Esophagus squamous epithelium (tissue), 4 donors: ENCODE results near the genes MAP9, GLRB and GASK1B.

GRCh38 chr4:152780496-152780980 is 784 bp downstream of the ARFIP1 start:
- PRO-cap, result unidirectional peak, minus-strand start at chr4:152780684
- RAMPAGE, long total RNA, 4 experiments, result no peak in any of the 4 experiments

DNA sequence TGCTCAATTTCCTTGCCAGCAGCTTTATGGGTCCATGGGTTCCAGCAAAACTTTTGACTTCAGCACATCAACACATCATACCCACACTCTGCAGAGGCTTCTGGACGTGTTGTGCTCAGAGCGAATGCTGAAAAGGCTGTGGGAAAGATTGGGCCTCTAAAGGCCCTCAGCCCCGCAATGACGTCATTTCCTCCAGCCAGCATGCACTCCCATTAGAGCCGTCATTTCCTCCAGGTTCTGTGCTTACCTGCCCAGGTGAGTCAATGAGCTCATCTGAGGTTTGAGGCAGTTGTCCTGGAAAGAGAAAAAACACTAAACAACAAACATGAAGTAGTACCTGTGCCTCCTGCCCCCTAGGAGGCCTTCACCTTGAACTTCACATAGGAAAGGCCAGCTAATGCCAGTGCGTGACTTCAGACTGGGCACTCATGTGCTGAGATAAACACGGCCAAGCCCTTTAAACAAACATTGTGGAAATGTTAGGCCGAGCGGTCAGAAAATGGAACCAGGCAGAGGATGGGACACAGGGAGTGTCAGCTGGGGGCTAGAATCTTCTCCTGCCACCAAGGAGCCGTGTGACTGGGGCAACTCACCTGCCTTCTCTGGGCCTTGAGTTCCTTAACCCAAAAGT is 55.9 kb downstream of the FHDC1 start:
- PRO-cap, result no peak
- RAMPAGE, long total RNA, 4 experiments, result no peak in any of the 4 experiments

GRCh38 chr4:153152793-153154034 is 51.0 kb upstream of the TRIM2 start:
- PRO-cap, result bidirectional peak, plus-strand start at chr4:153153471, minus-strand start at chr4:153153425
- RAMPAGE, long total RNA, 4 experiments, result no peak in any of the 4 experiments

DNA sequence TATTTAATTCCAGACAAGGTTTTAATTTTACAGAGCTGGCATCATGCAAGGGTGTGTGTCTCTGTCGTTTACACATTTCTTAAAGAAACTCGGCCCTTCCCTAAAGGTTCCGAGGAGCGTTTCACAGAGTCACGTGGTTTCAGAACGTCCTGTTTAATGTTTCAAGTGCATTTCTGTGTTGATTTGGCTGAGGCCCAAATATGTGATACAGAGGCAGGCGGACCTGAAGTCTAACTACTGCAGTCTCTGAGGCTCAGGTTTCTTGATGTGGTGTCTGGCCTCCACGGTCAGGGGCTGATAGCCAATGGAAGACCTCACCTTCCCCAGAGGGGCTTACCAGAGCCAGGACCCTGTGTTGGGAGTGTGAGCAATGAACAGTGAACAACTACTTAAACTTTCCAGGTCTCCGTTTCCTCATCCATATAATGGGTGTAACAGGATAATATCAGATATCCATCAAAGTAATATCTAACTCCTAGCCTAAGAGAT is 50.2 kb upstream of the TRIM2 start:
- PRO-cap, result no peak
- RAMPAGE, long total RNA, 4 experiments, result no peak in any of the 4 experiments

DNA sequence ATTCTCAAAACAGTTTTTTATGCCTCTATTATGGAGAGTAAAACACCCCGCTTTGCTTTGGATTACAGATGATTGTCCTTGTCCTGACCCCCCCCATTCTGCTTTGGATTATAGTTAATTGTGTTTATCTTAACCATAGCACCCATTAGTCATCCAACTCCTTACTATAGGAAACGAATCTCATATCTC is 14.6 kb downstream of the TRIM2 start:
- PRO-cap, result no peak
- RAMPAGE, long total RNA, 4 experiments, result no peak in any of the 4 experiments

GRCh38 chr4:153248720-153250043 is 44.9 kb downstream of the TRIM2 start:
- PRO-cap, result bidirectional peak, plus-strand start at chr4:153249319, minus-strand start at chr4:153249267
- RAMPAGE, long total RNA, 4 experiments, result no peak in any of the 4 experiments

DNA sequence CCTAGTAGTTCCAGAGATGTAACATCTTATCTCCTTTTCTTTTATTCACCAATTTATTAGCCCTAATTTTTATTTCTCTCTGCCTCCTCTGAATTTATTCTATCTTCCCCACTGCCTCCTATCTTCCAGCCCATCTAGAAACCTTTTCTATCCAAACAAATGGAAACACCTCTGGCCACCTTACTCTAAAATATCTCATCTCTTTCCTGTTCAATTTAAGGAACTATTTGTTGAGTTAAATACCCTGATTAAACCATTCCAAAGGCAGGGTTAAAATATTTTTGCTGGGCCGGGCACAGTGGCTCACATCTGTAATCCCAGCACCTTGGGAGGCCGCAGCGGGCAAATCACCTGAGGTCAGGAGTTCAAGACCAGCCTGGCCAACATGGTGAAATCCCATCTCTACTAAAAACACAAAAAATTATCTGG is 25.3 kb upstream of the MND1 start:
- PRO-cap, result no peak
- RAMPAGE, long total RNA, 4 experiments, result no peak in any of the 4 experiments

- PRO-cap, result no peak
- RAMPAGE, long total RNA, 4 experiments, result no peak in any of the 4 experiments
These were observed 20.5 kb downstream of the MND1 start for GRCh38 chr4:153364916-153365481.

GRCh38 chr4:153527479-153528253 is 61.5 kb downstream of the TMEM131L start:
- PRO-cap, result no peak
- RAMPAGE, long total RNA, 4 experiments, result no peak in any of the 4 experiments

DNA sequence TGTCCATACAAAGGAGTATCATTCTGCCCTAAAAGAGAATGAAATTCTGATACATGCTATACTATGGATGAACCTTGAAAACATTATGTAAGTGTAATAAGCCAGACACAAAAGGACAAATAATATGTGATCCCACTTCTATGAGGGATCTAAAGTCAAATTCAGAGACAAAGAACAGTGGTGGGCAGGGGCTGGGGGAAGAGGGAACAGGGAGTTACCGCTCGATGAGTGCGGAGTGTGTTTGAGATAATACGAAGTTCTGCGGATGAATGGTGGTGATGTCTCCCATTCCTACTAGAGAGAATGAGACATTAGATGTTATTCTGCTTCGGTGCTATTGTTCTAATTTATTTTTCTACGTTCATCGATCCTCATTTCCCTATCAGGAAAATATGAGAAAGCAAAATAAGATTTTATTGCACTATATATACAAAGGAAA is 46.0 kb upstream of the TLR2 start:
- PRO-cap, result no peak
- RAMPAGE, long total RNA, 4 experiments, result no peak in any of the 4 experiments

GRCh38 chr4:154416066-154417180 is 75.2 kb downstream of the DCHS2 start:
- PRO-cap, result no peak
- RAMPAGE, long total RNA, 4 experiments, result no peak in any of the 4 experiments

- PRO-cap, result no peak
- RAMPAGE, long total RNA, 4 experiments, result no peak in any of the 4 experiments
These were observed 1.8 kb downstream of the FGA start for GRCh38 chr4:154588718-154589245.

DNA sequence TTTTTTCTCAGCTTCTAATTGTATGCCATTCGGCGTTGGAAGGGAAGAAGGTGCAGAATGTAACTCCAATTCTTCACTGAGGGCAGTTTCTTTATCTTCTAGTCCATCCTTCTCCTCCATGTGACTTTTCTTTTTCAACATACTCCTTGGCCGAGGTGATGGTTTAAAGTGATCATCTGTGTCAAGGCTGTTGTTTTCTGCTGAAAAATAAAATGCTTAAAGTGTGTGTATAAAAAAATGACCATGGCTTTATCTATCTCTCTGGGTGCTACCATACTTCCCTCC is 8.2 kb downstream of the MAP9 start:
- PRO-cap, result no peak
- RAMPAGE, long total RNA, 4 experiments, result no peak in any of the 4 experiments

GRCh38 chr4:155376184-155377446 is at the start of gene MAP9:
TSS of gene MAP9 (minus strand) at chr4:155376965.
- PRO-cap, result unidirectional peak, minus-strand start at chr4:155376778; unidirectional peak, minus-strand start at chr4:155376965
- RAMPAGE, long total RNA, 4 experiments, result start-site peak on the minus strand in 3 of 4 experiments, at chr4:155376778-155376967 at its widest, 8 to 31 reads per replicate

DNA sequence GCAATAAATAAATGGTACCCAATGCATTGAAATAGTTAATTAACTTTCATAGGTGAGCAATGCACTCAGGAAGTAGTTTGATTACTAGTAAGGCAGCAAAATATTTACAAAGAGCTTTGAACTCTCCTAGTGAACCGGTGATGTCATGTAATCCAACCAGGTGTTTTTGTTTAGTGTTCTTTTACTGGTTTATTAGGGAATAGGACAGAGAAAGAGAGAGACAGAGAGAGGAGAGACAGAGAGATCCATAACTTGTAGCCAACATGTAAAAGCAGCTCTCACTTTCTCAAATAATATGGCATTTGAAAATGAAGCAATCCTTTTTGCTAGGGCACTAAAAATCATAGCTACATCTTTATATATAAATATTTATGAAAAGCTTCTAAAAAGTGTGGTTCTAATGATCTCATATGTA is 228.7 kb upstream of the CTSO start:
- PRO-cap, result no peak
- RAMPAGE, long total RNA, 4 experiments, result no peak in any of the 4 experiments

- PRO-cap, result no peak
- RAMPAGE, long total RNA, 4 experiments, result no peak in any of the 4 experiments
These were observed 134.1 kb downstream of the PDGFC start for GRCh38 chr4:156837501-156837887.

GRCh38 chr4:157075824-157076598 is at the start of gene GLRB:
TSS of gene GLRB (plus strand) at chr4:157076150.
- PRO-cap, result no peak
- RAMPAGE, long total RNA, 4 experiments, result start-site peak on the plus strand in 1 of 4 experiments, at chr4:157076188-157076209 at its widest, 9 reads per replicate

DNA sequence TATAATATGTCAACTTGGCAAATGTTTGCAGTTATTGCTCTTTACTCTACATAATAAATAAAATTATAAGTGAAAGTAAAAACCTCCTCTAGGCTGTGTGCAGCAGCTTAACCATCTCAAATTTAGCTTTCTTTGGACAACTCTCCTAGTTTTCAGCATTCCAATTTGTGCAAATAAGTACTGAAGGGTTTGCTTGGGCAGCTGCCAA is 82.5 kb downstream of the GASK1B start:
- PRO-cap, result no peak
- RAMPAGE, long total RNA, 4 experiments, result no peak in any of the 4 experiments

DNA sequence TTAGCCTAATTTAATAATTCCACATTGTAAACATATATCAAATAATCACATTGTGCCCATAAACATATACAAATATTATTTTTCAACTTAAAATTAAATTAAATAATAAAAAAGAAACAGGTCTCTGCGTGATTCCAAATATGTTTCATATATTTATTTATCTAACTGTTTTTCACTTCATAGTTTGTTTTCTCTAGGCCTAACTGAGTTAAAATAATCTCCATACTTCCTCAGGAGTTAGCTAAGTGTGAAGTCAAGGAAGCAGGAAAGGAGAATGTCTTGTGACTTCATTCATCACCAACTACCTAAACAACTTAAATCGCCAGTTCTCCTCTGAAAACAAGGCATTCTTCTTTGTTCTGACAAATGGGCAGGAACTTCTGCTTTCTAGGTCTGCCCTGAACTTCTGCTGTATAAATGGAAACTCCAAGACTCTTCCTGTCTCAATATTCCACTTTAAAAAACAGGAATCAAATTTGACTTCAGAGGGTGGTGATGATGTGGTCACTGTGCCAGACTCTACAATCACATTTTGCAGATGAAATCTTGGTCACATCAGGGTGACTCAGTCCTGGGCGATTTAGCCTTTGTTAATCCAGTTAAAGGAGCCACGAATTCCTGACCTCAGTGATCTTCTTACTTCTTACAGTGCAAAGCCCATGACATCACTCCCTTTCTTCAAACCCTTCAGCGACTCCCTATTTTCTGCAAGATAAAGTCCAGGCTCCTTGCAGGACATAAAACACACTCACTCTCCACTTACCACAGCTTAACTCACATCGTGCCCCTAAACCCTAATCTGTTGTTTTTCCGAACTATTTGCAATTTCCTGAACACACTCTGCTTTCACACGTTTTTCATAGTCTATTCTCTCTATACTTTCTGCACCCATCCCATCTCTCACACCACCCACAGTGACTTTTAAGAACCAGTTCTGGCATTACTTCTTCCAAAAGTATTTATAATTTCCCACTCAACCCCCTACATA is 11.3 kb downstream of the GASK1B start:
- PRO-cap, result bidirectional peak, plus-strand start at position 627 of the sequence, minus-strand start at position 408 of the sequence
- RAMPAGE, long total RNA, 4 experiments, result no peak in any of the 4 experiments

DNA sequence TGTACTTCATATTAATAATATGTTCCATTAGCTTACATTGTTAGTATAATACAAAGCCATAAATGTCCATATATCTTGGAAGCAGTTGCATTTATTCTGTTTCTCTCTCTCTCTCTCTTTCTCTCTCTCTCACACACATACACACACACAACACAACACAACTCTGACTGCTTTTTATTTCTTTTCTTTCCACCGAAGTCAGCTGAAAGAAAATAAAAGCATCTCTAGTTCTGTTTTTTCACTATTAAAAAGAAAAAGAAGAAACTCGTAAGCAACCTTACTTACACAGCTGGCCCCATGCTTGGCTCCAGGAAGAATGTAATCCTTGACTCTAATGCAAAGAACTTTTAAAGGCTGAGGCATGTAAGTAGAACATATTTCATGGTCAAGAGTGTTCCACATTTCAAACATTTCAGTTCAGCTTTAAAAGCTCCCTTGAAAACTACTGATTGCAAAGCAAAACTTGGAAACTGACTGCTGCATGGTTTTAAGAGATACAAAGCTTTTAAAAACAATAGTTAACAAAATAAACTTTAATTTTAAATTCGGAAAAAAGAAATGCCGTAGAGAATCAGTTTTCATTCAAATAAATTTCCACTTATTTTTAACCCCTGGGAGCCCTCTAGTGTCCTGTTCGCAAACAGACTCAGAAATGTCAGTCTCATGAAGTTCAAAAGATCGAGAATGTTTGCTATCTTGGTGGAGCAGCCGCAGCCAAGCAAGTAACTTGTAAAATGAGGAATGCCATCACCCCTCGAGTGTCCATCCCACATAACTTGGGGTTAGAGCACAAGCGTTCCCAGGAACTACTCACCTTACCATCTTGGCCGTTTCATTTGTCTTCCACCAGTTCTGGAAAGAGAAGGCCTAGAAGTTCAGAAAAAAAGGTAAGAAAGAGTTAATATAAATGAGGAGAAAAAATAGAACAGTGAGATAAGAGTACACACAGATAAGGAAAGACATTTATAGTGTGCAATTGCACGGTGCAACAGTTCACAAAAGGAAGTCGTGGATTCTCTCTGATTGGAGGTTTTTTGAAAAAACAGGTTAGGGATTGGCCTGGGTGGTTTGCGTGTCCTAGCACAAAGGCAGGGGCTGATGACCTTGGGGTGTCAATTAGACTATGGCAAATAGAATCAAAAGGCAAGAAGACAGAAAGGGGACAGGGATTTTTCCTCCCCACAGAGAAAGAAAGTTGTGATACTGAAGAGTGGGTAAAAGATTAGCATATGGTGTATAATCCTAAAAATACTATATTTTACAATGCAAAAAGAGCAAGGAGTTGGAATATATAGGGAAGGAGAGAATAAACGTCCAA is at the start of gene GASK1B:
Gene GASK1B (minus strand): TSS at position 972 of the 1,318 bp plus-strand sequence.
- PRO-cap, result unidirectional peak, minus-strand start at position 323 of the sequence
- RAMPAGE, long total RNA, 4 experiments, result start-site peak on the minus strand in 3 of 4 experiments, centred at positions 954 to 1,008 of the sequence, 6 to 61 reads per replicate